Mononuclear cell (primary cell): Measurements from ENCODE around the gene ECHDC3.

DNA sequence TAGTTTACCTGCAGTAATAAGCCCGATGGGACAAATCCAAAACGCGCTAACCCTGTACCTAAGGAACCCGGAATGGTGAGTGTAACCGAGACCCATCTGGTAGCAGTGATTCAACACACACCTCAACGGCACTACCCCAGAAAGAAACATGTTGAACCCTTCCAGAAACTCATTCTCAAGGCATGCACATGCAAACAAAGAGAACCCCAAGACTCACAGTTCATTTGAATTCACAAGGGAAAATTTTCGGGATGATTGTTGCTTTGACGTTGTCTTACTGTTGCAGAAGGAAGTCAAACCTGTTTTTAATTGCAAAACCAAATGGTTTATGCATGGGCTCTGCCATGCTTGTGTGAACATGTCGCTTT lies 539.6 kb downstream of the GATA3 start:
- RRBS: no CpG with 5 or more reads among the region's 9 CpGs

DNA sequence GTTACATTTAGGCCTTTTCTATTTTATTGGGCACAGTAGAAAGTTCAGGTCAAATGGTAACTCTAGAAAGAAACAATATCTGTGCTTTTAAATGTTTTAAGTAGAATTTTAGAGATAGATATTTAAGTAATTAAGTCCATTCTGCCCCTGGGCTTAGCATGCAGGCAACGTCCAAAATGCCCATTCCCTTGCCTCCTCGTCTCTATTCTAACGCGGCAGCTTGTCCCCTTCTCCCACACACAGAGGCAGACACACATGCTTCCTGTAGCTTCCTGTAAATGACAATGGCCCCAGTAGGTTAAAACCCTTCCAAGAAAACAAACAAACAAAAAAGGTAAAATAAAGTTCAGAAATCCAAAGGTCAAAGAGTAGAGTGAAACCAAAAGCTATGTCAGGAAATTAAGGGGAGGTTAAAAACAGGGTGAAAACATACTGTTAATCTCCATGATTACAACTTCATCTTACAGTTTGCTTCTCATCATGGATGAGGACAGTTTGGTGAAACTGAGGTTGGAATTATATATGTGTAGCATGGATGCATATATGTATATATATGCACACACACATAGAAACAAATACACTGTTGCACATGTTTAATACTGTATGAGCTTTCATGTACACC lies 857.6 kb downstream of the GATA3 start:
- RRBS: no CpG with 5 or more reads among the region's 4 CpGs

DNA sequence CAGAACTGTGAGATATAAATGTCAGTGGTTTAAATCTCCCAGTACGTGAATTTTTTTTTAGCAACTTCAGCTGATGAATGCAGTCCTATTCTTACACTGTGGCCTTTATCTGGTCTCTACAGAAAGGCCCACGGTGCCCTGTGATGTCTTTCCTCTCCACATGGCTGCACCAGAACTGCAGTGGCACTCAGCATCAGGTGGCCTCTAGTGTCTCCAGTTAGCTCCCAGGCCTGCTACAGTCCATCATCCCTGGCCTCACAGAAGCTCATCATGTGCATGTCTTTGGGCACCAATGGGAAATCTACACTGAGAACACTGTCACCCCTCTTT lies 739.3 kb upstream of the CELF2 start:
- RRBS: no CpG with 5 or more reads among the region's 2 CpGs

DNA sequence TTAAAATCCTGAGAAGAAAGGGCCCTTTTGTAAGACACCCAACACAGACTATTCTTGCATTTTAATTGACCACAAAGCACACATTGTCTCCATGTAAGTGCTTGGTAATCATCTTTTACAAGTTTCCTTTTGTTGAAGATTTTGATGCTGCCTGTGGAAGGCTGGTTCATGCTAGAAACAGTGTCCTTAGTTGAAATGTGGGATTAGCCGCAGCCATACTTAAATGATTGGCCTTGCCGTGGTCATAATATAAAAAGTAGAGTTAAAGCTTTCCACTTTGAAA lies 32.3 kb upstream of the CELF2 start:
- RRBS: no CpG with 5 or more reads among the region's 2 CpGs

DNA sequence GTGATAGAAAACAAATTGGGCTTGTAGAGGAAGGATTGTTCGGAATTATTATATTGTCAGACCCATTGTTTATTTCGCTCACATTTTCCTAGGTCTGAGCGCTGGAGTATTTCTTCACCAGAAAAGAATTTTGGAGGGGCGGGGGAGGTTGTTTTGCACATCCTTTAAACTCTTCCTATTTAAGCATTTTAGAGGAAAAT lies 29.1 kb downstream of the CELF2 start:
- RRBS: no CpG with 5 or more reads among the region's 4 CpGs

GRCh38 chr10:11057358-11057939 lies 39.8 kb downstream of the CELF2 start:
- RRBS: no CpG with 5 or more reads among the region's 7 CpGs

- RRBS: no CpG with 5 or more reads among the region's 1 CpG
Measured at GRCh38 chr10:11061101-11061624, 43.5 kb downstream of the CELF2 start.

DNA sequence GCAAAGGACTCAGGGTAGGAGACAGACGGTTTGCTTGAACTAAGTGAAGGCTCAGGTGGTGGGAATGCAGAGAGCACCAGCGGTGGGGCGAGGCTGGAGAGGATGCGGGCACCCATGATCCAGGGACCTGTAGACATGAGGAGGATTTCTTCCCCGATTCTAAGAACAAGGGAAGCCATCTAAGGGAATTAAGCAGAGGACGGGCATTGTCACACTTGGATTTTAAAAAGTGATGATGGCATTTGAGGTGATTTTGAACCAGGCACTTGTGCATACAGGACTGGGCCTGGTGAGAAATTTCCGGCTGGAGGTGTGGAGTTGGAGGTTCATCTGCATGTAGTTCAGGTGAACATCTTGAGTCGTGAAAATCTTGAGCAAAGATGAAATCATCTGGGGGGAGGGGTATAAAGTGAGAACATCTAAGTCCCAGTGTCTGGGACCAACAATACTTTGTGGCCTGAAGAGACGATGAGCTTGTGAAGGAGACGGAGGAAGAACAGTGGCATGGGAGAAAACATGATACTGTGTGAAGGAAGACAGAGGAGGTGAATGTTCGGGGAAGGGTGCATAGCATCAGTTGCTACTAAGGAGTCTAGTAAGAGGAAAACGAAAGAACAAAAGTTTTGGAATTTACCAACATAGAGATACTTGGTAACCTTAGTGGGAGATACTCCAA lies 52.7 kb downstream of the CELF2 start:
- RRBS: no CpG with 5 or more reads among the region's 12 CpGs

DNA sequence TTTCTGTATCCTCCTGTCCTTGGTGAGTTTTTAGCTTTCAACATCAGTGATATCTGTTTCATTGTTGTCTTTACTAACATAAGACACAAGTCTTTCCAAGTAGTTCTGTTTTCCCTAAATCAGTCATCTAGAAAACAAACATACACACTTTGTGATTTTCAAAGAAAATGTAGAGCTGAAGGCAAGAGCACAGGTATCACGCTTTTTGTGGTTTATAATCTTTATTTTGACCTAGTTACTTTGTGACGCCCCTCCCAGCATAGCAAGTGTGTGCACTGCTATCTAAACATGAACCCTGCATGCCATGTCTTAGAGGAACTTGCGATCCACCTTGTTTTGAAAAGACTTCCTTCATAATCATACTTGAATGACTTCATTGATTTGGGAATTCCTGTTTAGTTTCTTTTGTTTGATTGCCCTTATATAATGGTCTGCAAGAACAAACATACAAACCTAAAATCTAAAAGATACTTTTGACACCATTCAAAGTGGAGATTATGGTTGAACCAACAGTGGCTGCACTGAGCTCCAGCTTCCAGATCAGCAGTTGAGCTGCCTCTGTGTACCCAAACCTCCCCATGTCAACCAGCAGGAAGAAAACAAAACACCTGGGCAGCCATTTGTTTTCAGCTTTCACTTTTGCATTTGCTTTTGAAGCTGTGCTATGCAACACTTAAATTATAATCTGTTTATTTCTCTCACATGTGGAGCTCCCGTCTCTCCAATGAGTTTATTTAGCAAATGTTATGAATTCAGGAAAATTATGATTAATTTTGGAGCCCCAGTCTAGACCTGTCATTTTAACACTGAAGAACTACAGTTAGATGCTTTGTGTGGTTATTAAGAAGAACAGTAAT lies 132.6 kb downstream of the CELF2 start:
- RRBS: no CpG with 5 or more reads among the region's 4 CpGs

GRCh38 chr10:11163742-11164616 lies 146.3 kb downstream of the CELF2 start:
- RRBS: no CpG with 5 or more reads among the region's 12 CpGs

DNA sequence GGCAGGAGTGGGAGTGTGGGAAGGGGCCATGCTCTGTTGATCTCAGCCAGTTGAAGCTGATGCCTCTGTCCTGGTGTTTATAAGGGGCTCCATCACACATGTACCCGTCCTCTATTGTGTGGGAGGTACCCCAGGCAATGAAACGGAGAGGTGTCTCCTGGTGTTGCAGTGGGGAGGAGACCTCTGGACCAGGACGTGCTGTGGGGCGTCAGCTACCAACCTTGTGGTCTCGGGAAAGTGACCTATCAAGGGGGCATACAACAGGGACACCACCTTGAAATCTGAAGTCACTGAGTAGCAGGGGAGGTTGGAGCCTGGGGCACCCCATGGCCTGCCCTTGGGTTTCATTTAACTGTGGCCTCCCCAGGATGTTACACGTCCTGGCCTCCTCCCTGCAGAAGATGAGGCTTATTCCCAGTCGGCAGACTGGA lies 173.6 kb downstream of the CELF2 start:
- RRBS: no CpG with 5 or more reads among the region's 7 CpGs

GRCh38 chr10:11234639-11234843 lies 216.9 kb downstream of the CELF2 start:
- RRBS: no CpG with 5 or more reads among the region's 3 CpGs

GRCh38 chr10:11300455-11300889 lies 282.8 kb downstream of the CELF2 start:
- RRBS: no CpG with 5 or more reads among the region's 14 CpGs

DNA sequence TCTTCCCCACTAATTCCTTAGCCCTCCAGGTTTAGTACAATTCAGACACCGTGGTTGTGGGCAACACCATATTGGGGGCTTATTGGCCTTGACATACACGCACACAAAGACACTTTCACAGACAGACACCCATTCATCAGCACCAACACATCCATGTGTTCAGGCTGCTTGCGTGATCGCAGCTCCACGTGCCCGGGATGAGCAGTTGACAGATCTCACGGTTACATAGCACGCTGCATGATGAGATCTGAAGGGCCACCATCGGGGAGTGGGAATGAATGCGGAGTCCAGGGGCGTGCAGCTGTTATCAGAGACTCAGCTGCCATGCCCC lies 285.3 kb downstream of the USP6NL start:
- RRBS: no CpG with 5 or more reads among the region's 11 CpGs

- RRBS: no CpG with 5 or more reads among the region's 10 CpGs
Measured at GRCh38 chr10:11335792-11336219, 275.6 kb downstream of the USP6NL start.

DNA sequence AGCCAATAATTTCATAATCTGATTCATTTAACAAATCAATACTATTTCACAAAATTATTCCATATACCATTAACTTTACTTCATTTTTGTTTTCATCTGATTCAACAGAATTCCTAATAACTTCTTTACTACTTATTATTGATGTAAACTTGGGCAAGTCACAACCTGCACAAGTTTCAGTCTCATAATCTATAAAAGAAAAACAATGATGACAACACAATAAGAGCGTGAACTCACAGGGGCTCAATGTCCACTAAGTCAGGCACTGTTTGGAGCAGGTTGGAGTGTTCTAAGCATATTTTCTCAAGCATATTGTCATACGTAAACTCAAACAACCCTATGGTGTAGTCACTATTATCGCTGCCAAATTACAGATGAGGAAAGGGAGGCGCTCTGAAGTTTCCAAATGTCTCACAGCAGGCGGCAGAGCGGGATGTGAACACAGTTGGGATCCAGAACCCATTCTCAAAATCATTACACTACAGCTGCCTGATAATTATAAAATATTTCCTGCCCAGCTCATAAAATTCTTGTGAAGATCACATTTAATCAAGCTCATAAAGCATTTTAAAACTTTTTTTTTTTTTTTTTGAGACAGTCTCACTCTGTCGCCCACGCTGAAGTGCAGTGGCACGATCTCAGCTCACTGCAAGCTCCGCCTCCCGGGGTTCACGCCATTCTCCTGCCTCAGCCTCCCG lies 64.3 kb downstream of the USP6NL start:
- RRBS: no CpG with 5 or more reads among the region's 13 CpGs

DNA sequence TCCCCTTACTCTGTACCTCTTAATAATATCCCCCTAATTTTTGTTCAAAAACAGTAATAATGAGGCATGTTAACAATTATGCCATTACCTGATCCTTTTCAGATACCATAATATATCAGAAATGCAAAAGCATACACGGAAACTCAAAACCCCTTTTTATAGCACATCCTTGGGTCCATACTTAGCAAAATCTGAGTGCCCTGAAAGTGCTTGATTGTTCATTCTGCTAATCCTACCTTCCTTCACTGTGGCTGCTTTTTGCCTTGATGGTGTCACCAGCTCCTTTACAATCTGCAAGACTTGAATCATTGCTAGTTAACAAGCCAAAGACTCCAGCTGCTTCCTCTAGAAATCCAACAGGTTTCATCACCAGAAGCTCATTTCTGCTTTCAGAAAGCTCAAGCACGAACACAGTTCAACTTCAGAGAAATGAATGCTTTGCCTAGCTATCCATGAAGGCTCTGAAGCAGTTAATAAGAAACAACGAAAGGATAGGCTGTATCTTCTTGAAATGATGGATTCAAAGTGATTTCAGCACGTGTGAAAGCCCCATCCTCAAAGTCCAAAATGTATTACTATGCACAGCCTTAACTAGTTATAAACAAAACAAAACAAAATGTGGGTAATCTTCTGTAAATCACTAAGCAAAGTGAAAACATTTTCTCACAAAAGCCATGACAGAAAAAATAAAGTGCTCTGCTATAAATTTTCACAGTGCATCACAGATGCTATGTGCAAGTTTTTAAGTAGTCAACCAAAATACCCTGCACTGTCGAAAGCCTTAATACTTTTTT lies 37.9 kb downstream of the USP6NL start:
- RRBS: no CpG with 5 or more reads among the region's 5 CpGs

DNA sequence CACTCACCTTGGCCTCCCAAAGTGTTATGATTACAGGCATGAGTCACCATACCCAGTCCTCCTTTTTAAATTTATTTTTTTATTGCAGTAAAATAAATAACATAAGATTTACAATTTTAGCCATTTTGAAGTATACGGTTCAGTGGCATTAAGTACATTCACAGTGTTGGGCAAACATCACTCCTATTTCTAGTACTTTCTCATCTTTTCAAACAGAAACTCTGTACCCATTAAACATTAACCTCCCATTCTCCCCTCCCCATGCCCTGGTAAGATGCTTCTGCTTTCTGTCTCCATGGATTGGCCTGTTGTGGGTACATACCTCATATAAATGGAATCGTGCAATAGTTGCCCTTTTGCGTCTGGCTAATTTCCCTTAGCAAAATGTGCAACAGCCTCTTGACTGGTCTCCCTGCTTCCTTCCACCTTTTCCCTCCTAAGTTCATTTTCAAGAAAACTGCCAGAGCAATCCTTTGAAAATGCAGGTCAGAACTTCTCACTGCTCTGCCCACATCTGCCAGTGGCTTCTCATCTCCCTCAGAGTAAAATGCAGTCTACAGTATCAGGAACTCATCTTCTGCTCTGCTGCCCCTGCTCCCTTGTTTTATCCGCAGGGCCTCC lies 44.5 kb upstream of the ECHDC3 start:
- RRBS: no CpG with 5 or more reads among the region's 4 CpGs

DNA sequence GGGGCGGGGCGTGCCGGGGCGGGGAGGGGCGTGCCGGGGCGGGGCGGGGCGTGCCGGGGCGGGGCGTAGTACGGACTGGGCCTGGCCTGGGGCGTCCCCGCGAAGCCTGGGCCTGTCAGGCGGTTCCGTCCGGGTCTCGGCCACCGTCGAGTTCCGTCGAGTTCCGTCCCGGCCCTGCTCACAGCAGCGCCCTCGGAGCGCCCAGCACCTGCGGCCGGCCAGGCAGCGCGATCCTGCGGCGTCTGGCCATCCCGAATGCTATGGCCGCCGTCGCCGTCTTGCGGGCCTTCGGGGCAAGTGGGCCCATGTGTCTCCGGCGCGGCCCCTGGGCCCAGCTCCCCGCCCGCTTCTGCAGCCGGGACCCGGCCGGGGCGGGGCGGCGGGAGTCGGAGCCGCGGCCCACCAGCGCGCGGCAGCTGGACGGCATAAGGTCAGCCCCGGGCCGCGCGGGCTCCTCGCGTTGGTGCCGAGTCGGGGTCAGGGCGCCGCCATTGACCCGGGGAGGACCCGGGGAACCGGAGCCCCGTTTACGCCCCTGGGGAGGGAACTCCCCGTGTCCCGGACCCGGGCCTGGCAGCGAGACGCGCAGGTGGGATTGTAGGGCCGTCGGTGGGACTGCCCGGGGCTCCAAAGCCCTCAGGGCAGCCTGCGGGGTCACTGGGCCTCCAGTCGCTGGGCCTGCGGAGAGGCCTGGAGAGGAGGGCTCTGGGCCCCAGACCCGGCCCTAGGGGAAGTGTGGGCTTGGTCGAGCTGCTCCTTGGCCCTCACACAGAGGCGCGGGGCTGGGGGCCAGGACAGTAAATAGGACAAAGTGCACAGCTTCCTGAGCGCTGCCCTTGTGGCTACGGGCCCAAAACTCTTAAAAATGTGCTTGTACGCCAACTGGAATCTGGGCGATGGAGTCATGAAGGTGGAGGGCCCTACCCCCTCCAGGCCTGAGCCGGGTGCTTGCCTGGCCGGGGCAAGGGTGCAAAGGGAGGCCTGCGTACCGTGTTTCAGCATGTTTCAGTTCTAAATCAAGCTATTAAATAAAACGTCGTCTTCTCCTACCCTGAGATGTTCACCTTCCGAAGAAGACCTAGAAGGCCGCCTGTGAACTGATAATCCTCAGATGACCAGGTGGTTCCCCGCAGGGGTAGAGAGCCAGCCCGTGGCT lies at the start of gene ECHDC3:
ECHDC3 (plus strand) TSS at position 66 of the 1,156 bp plus-strand sequence.
- RRBS: 9% methylated on average over 72 of the region's 105 CpGs

- RRBS: no CpG with 5 or more reads among the region's 4 CpGs
Measured at GRCh38 chr10:11831994-11832348, 8.8 kb downstream of the PROSER2 start.